NT2/D1 (cell line): ENCODE data around the genes RPL13 and SPATA33.

GRCh38 chr16:88974898-88976107, 1.7 kb downstream of the CBFA2T3 start:
- RRBS, 2 experiments = 95% methylated on average over 8 of the region's 47 CpGs

- RRBS, 2 experiments = no CpG with 5 or more reads among the region's 20 CpGs
Measured at GRCh38 chr16:89032039-89032647, 55.1 kb upstream of the CBFA2T3 start.

DNA sequence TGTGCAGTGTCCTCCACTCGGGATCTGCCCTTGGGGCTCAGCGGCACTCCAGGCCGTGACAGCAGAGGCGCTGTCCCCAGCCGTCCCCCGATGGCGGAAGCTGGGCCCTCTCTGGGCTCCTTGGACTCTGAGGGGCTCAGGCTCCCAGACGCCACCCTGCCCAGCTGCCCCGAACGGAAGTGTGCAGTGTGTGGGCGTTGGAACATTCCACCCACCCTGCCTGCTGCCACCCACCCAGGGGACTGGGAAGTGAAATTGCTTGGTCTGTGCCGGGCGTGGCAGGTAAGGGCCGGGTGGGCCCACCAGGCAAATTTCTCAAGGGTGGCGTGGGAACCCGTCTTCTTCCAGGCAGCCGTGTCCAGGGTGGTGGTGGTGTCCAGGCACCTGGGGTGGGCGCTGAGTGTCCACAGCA, 28.6 kb upstream of the ACSF3 start:
- RRBS, 2 experiments = no CpG with 5 or more reads among the region's 18 CpGs

GRCh38 chr16:89101586-89102039, 8.0 kb downstream of the ACSF3 start:
- RRBS, 2 experiments = no CpG with 5 or more reads among the region's 18 CpGs

- RRBS, 2 experiments = 93 to 96% methylated on average over 3 to 6 of the region's 43 CpGs
Measured at GRCh38 chr16:89113596-89114312, 20.1 kb downstream of the ACSF3 start.

GRCh38 chr16:89200588-89201023, 269 bp upstream of the SLC22A31 start:
- RRBS, 2 experiments = 1 to 10% methylated on average over 4 of the region's 17 CpGs

DNA sequence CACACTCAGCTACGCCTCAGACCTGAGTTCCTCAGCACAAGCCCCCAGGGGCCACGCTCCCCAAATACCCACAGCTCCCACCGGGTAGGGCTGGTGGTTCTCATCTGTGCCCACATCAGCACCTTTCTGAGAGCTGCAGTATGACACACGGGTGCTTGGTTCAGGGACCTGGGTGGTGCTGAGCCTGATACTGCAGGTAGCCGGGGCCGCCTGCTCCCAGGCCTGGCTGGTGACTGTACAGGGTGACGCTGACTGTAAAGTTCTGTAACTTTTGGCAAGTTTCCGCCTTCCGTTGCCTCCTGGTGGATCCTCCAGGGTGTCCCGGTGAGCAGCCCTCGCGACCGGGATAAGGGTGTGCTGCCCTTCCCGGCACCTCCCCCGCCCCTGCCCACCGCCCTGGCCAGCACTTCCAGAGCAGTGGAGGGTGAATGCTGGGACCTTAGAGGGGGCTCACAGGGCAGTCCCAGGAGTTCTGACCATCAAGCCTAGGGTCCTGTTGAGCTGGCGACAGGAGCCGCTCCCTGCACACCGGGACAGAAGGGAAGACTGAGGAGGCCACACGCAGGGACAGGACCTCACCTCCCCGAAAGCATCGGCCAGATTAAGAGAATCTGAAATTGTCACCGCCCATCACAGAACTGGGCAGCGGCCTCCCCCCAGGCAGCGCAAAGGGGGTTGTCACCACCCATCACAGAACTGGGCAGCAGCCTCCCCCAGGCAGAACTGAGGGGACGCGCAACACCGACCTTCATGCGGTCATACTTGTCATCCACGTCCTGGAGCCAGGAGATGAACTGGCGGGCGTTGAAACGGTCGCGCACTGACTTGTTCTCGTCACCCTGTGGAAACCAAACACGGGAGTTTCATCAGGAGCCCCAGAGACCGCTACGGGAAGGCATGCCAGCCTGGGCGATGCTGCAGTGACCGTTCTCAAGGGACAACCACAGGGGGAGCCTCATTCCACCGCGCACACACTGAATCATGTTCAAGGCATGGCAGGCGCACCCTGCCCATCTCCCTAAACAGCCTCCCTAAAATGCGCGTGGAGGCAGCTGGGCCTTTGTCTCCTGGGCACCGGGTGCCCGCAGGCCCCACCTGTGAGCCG, 52.9 kb downstream of the ZNF778 start:
- RRBS, 2 experiments = 81% methylated on average over 4 of the region's 49 CpGs; no CpG with 5 or more reads in 1 of the 2 experiments

DNA sequence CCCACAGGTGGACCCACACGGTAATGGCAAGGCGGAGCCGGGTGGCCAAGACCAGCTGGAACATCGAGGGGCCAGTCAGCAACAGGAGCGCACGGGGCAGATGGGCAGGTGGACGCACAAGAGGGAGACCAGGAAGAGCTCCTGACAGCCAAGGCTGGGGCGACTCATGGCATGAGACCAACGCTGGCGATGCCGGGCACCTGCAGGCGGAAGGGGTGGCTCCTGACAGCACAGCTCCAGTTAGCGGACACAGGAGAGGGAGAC, 58.5 kb downstream of the ZNF778 start:
- RRBS, 2 experiments = no CpG with 5 or more reads among the region's 13 CpGs

- RRBS, 2 experiments = no CpG with 5 or more reads among the region's 37 CpGs
Measured at GRCh38 chr16:89319561-89320692, 102.4 kb downstream of the ZNF778 start.

DNA sequence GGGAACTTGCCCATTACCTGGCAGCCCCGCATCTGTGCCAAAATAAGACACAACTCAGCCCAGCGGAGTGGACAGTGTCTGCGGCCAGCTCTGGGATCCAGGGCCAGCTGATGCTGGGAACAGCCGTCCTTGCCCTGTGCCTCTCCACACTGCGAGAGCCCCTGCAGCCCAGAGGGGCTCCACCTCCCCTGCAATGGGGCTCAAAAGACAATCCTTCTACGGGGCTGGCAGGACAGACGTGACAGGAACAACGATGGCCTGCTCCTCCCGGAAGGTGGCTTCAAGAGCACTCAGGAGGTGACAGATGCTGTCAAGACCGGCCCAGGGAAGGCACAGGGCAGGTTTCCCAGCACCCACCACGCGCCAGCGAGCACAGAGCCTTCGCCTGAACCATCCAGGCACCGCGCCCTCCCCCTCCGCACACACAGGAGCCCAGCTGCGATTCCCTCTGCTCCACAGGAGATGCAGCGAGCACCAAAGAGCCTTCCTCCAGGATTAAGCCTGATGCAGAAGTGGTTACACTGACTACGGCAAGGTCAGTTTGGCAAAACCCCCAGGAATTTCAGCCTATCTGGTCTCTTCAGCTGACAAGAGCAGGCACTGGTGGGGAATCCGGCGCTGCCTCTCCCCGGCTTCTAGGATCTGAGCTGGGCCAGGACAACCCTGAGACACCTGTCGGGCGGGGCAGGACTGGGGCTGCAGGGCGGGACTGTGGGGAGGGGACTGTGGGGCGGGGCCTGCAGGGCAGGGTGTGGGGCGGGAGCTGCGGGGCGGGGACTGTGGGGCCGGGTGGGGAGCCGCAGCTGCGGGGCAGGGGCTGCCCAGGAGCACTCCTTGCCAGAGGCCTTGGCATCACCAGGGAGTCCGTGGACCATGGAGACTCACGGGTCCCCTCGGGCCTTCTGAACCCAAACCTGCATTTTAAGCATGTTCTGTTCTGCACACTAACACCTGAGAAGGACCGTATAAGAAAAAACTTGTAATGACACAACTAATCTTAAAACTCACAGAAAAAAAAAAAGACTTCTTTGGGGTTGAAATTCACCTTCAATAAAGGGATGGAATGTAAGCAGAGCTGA, 103.5 kb downstream of the ZNF778 start:
- RRBS, 2 experiments = no CpG with 5 or more reads among the region's 37 CpGs

DNA sequence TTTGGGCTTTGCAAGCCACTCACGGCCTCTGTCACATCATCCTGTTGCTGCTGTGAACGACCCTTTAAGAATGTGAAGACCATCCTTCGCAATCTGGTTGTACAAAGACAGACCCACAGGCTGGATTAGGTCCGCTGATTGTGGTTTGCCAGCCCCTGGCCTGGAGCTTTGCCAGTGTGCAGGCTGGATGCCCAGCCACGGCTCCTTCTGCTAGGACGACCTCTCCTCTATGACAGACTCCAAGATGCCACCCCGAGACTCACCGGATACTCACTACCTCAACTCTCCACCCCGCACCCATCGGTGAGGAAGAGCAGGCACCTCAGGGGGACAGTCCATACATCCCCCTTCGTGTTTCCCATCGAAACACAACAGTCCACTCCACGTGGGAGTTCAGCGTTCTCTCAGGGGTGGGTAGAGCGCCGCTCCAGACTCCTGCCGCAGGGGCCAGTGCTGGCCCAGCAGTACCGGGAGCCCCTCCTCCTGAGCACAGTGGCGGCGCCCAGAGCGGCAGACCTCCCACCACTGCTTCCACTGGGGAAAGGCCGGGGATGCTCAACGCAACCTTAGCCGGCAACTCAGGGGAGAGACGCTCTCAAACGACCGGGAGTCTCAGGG, 123.4 kb downstream of the ANKRD11 start:
- RRBS, 2 experiments = 87 to 89% methylated on average over 3 to 4 of the region's 27 CpGs

DNA sequence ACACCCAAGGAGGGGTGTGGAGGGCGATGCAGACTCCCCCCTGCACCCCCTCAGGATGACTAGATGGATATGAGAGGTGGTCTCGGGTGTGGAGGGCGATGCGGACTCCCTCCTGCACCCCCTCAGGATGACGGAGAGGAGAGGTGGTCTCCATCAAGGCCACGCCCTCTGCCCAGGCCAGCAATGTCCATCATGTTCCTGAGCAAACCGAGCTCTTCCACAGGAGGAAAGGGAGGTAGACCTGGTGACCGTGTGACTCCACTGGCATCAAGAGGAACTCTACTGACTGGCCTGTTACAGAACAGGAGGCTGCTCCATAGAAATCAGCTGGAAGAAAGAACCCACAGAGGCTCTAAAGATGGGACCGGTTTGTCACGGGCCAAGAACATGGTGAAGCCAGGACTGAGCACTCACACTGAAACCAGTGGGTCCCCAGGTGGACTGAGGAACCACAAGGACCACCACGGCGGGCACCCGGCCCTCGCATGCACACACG, 118.7 kb downstream of the ANKRD11 start:
- RRBS, 2 experiments = 97 to 98% methylated on average over 3 to 7 of the region's 15 CpGs

DNA sequence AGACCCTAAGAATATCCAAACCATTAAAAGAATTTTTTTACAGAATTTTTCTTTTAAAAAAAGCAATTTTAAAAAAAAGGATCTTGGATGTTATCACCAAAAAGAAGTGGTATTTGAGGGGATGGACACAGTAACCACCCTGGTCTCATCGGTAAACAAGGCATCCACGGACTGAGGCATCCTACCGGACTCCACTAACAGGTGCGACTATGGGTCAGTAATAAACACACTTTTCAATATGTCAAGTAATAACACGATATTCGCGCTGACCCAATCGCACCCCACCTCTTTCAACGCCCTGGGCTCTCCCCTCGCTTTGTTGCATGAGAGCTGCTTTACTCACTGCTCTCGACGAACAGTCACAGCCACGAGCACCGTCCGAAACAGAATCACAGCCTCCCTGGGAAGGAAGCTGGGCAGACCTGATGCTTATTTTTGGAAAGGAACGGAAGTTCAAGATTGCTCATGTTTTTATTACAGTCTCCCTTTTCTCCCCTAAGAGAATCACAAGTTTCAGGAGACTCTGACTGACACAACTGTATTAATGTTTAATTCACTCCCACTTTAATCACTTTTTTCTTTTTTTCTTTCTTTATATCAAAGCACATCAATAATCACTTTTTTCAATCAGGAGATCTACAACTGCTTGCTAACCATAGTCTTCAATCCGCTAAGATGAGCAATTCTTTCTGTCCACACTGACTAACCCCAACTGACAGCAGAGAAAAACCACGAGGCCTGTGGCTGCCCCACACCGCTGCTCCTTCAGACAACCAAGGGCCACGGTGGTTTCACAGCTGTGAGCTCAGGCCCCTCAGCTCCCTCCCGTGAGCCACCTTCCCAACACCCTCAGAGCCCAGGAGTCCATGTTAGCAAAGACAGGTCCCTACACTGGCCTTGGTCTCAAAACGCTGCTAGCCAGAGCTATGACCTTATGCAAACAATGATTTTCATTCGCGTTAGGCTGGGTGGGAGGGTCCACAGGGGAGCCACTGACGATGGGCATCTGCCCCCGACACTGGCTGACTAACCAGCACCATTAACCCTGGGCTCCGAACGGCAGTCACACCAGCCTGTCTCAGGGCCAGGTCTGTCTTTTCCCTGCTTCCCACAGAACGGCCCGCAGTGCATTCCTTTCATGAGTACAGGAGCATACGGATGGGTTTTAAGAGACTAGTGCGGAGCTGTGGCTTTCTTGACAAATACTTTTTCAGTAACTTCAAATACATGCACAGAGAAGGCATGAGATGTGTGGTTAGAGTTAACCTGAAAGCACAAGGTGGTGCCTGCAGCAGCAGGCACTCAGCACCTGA, 67.6 kb downstream of the ANKRD11 start:
- RRBS, 2 experiments = no CpG with 5 or more reads among the region's 32 CpGs

DNA sequence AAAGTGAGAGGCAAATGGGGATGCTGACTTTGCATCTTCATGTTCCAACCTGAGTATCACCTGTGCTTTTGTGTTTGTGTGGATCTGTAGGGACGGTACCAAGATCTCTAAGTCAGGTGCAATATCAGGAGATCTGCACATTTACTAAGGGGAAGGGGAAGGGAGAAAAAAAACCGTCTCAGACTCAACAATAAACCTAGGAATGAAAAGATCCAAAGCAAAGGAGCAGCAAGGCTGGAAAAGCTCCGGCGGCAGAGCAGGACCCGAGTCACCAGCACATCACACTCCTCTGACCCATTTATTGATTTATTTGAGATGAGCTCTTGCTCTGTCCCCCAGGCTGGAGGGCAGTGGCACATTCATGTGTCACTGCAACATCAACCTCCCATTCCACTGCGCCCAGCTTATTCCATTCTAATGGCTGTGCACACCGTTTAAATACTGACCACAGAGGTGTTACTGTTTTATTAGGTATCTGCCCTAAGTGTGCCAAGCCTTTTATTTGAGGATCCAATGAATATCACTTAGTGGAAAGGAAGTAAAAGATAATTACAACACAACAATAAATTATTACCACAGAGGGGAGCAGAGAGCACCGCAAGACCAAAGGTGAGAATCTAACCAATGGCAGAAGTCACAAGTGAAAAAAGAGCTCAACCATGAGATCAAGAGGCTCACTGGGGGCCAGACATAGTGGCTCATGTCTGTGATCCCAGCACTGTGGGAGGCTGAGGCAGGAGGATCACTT, 18.0 kb downstream of the ANKRD11 start:
- RRBS, 2 experiments = no CpG with 5 or more reads among the region's 8 CpGs

- RRBS, 2 experiments = under 1 to 4% methylated on average over 1 to 4 of the region's 24 CpGs
Measured at GRCh38 chr16:89560624-89560880, at the start of gene RPL13. RPL13 (plus strand) TSS chr16:89560682.

DNA sequence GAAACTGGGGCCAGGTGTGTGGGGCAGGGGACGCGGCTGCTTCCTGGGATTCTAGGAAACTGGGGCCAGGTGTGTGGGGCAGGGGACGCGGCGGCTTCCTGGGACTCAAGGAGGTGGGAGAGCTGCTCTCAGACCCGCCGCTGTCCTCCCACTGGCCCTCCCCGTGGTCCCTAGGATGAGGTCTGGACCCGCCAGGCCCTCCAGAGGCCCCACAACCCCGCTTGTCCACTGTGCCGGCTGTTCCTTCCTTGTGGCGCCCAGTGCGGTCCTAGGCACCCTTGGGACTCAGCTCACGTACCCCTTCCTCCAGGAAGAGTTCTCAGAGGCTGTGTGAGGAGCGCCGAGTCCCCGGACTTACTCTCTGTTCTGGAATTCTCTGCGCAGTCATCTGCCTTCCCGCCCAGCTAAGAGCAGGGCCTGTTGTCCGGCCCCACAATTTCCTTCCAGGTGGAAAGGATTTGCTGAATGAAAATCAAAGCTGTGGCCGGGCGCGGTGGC, 638 bp downstream of the DPEP1 start:
- RRBS, 2 experiments = 95 to 97% methylated on average over 4 to 9 of the region's 23 CpGs

DNA sequence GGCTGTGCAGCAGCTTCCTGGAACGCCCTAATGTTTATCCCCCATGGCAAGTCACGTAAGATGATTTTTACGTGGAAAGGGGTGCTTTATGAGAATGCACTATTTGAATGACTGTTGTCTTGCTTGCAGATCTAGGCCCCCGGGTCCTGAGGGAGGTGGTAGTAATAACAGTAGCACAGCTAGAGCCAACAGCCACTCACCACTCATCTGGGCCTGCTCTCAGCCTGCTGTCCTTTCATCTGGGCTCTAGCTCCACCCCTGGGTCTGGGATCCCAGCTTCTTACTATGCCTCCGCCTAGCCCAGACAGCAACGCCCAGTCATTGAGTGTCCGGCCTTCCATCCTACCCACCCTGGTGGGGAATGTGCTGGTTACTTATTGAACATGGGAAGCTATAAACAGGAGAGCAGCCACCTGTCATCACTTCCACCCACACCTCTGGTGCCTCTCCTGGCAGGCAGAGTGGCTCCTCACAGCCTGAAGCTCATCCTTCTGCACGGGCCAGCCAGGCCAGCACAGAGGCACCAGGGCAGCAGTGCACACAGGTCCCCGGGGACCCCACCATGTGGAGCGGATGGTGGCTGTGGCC, 16.5 kb downstream of the DPEP1 start:
- RRBS, 2 experiments = no CpG with 5 or more reads among the region's 10 CpGs

DNA sequence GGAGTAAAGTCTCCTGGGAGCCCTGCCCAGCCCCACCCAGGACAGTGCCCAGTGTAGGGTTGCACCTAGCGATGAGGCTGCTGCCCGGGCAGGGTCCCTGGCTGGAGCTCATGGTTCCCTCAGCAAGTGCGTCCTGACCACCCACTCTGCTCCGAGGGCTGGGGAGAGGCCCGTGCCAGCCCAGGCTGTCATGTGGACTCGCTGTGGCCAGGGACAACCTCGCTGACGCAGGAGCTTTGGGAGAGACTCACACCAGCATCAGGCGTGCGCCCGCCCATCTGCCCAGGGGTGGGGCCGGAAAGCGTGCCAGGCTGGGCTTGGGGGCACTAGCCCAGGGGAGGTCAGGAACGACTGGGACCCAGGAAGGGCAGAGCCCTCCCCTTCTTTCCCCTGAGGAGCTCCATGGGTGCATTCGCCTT, 19.7 kb downstream of the DPEP1 start:
- RRBS, 2 experiments = no CpG with 5 or more reads among the region's 15 CpGs

- RRBS, 2 experiments = no CpG with 5 or more reads among the region's 16 CpGs
Measured at GRCh38 chr16:89644010-89644758, 13.3 kb downstream of the CHMP1A start.

- RRBS, 2 experiments = under 1 to 3% methylated on average over 27 of the region's 93 CpGs
Measured at GRCh38 chr16:89657470-89658188, at the start of gene SPATA33. SPATA33 (plus strand) TSS chr16:89657836.